Bile duct (tissue), 1 donor: ENCODE measurements around a stretch of chr2.

GRCh38 chr2:187421924-187422724 is 25.9 kb downstream of the CALCRL start:
- PRO-cap = no peak

- PRO-cap = no peak
These were observed 21.5 kb downstream of the TFPI start for GRCh38 chr2:187532469-187533365.

DNA sequence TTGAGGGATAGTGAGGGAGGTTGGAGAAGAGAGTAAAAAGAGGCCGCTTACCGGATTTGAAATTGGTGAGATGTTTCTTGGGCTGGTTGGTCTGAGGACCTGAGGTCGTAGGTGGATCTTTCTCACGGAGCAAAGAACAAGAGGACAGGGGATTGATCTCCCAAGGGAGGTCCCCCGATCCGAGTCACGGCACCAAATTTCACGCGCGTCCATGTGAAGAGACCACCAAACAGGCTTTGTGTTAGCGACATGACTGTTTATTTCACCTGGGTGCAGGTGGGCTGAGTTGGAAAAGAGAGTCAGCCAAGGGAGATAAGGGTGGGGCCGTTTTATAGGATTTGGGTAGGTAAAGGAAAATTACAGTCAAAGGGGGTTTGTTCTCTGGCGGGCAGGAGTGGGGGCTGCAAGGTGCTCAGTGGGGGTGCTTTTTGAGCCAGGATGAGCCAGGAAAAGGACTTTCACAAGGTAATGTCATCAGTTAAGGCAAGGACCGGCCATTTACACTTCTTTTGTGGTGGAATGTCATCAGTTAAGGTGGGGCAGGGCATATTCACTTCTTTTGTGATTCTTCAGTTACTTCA is 11.4 kb upstream of the TFPI start:
- PRO-cap = no peak

GRCh38 chr2:188032218-188032626 is 259.5 kb upstream of the GULP1 start:
- PRO-cap = no peak

DNA sequence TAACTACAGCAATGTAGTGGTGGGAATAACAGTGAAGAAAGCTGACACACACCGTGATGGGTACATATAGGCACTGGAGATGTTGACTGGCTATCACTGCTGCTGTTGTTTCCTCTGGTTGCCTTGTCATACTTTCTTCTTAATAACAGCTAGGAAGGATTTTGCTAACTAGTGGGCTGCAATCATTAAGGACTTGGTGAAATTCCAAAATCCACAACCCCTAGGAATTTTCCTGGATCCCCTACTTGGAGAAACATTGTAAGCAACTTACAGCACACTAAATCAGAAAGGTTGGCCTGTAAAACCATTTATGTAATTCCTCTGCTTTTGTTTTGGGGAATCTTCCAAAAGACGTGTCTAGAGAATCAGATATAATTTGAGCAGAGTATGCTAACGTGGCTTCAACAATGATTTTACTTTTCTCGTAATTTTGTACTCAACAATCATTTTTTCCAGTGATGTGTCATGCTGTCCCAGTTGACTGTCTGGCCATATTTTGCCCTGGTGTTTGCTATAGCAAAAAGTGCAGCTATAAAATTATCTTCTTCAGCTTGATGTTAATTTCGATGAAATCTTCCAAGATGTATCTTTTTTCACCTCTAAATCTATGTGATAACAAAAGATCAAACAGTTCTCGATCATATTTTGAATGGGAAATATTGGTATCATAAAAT is 8.0 kb upstream of the COL3A1 start:
- PRO-cap = no peak

DNA sequence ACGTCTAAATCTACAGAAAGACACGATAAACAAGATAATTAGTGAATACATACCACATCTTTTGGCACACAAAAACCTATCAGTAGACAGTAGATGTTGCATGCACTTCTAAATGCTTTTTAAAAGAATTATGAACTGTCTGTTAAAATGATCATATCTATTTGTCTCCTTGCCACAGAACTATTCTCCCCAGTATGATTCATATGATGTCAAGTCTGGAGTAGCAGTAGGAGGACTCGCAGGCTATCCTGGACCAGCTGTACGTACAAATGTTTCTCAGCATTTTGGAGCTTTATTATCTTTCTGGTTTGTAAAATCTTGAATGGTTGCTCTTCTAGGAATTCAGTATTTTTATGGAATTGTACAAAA is 12.7 kb downstream of the COL3A1 start:
- PRO-cap = no peak

DNA sequence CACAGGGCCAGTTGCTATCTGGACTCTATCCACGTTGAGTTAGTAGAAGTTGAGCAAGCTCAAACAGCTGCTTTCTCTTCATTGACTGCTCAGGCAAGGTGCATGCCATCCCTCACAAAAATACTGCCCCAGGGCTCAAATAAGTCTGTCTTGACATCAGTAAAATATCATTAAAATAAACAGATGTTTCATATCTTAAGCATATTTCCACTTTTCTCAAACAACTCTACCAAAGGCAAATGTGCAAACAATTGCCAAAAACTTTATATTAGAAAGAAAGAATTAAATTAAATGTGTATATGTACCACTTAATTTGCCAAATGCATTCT is 14.7 kb downstream of the COL5A2 start:
- PRO-cap = no peak

DNA sequence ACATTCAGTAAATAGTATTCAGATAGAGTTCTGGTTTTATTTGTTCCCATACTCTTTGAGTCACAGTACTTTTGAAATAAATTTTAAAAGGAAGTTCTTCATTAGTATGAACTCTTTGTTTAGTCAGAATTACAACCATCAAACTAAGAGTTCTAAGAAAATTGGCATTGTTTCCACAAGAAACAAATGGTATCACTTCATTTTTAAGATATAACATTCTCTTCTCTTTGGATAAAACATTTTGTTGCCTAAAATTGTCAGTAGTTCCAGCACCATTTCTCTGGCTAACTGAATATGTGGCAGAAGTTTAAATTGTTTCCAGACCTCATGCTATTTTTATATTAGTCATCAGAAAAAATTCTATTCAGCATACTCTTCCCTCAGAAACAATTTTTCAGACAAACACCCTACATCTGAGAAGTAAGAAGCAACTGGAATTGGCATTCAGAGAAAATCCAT is 88.5 kb upstream of the COL5A2 start:
- PRO-cap = no peak

DNA sequence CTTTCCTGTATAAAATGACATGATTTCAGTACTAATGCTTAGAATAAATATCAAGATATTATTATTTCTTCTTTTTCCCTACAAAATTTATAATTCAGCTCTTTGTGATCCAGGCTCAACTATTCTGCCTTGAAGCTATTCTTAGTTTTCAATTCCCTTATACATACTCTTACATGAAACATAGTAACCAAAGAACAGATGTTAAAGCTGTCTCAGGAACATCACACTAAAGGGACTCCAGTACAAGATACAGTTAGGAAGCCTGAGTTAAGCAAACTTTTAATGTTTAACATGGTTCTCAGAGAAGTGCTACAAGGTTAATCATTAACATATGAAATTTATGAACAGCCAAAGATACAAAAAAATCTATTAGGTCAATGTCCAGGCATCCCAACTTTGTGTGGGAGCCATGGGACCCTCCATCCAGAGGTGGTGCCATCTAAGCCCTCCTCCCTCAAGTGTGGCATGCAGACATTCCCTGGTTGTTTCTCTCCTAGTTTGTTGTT is 5.9 kb downstream of the SLC40A1 start:
- PRO-cap = no peak

DNA sequence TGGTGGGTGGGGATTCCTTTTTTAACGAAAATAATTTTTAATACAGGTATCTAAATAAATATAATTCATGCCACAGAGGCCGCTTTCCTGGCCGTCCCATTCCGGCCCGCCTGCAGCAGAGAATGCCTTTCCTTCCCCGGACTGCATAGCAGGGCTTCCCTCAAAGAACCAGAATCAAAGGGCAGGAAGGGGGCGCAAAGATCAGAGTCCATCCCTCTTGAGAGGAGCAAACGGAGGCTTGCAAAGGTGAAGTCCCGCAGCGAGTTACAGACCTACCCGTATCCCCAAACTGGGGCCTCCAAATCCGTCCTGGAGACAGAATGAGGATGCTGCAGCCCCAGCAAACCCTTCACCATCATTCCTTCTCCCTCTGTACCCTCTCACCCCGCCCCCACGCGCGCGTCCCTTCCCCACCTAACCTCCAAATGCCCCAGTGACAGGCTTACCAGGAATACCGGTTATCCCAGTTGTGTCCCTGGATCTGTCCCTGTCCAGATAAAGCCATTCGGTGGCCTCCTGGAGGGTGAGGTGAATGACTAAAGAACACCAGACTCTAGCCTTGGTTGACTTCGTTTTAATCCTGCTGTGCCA is 771 bp upstream of the SLC40A1 start:
- PRO-cap = unidirectional peak, minus-strand start at position 124 of the sequence

- PRO-cap = no peak
These were observed 28.4 kb downstream of the ANKAR start for GRCh38 chr2:189702680-189703442.

GRCh38 chr2:189765564-189765909 is 2.9 kb upstream of the OSGEPL1 start:
- PRO-cap = no peak

- PRO-cap = no peak
These were observed 4.7 kb downstream of the C2orf88 start for GRCh38 chr2:190185208-190185866.

GRCh38 chr2:190537671-190538202 is 3.2 kb upstream of the NEMP2 start:
- PRO-cap = no peak

DNA sequence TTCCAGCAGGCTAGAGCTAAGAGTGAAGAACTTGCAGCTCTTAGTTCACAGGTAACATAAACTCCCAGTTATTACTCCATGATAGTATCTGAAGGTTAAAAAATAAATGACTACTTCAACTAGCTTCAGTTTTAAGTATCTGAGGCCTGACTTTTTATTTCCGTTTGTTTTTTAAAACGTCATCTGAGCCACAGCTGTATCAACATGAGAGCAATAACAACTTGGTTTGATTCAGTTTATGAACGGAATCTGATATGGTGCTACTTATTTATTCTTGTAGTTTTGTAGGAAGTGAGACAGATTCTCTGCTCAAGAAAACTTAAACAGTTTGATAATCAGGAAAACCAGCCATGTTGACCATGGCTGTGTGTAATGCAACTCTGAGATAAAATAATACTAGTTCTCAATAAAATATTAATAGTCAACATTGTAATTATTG is 34.9 kb downstream of the NAB1 start:
- PRO-cap = no peak

- PRO-cap = no peak
These were observed 95.4 kb upstream of the GLS start for GRCh38 chr2:190785358-190785557.

- PRO-cap = no peak
These were observed 89.0 kb upstream of the GLS start for GRCh38 chr2:190791487-190792119.

GRCh38 chr2:190900286-190901229 is 19.9 kb downstream of the GLS start:
- PRO-cap = no peak

GRCh38 chr2:190906362-190906809 is 25.8 kb downstream of the GLS start:
- PRO-cap = no peak

- PRO-cap = no peak
These were observed 44.4 kb downstream of the GLS start for GRCh38 chr2:190924966-190925446.